Tibial artery (tissue), 1 donor: ENCODE measurements around a stretch of chr18.

- PRO-cap, result no peak
These were observed 3.7 kb downstream of the MBD2 start for GRCh38 chr18:54220707-54221206.

DNA sequence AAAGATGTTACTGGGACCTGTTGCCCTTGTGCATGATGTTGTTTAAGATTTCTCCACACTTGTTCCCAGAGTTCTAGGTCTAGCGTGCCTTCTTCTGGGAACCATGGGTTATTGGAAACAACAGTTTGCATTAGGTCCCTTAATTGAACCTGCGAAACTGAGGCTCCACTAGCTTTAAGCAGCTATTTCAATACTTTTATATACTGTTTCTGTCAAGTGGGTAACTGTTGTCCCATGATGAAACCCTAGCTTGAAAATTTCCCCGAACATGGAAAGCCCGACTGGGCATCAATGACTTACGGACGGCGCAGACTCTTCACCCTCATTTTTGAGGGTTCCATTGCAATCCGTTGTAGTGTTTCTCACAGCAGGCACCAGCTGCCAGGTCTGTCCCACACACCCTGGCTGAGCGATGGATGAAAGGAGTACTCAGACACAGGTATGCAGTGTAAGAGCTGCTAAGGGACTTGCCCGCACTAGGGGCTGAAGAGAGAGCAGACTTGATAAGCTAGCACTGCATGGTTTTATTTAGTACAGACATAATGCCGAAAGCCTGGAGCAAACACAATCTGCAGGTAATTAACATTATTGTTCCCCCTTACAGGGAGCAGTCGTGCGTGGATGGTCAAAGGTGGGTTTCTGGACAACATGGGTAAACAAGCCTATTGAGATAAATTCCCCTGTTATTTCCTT, 15.7 kb downstream of the DYNAP start:
- PRO-cap, result no peak

DNA sequence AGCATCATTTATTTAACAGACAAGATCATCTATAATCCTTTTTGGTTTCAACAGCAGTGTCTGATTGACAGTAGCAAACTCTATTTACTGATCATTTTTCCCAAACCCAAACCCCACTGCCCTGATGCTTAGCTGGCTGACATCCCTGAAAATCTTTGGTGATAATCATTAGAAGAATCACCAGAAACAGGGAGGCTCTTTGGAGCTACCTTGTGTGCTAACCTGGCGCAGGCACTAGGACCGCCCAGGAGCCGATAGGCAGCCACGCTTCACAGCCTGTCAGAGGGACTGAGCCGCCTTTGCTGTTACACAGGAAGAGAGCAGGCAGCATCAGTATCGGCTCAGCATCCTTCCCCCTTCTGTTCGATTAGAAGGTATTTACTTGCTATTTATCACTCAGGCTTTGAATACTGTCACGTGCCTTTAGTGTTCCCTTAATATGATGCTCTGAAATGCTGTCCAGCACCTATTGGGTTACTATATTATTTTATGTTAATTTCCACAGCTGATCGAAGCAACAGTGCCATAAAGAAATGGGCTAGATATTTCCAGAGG, 110.6 kb upstream of the RAB27B start:
- PRO-cap, result no peak

DNA sequence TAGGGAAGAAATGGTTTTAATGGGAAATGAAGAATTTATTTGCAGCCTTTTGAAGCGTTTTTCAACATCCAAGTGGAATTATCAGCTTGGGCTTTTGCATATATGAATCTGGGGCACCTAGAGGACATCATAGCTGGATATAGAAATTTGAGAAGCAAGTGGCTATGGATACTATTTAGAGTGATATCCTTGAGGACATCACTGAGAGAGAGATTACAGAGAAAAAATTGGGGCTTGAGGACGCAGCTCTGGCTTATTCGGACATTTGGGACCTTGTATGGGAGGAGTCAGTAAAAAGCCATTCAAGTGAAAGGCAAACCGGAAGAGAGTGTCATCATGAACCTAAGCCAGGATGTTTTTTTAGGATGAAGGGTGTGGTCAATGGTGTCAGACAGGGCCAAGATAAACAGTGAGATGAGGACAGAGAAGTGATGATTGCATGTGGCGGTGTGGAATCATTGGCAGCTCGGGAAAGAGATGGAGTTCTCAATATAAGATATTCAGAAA, 4.2 kb downstream of the RAB27B start:
- PRO-cap, result no peak

DNA sequence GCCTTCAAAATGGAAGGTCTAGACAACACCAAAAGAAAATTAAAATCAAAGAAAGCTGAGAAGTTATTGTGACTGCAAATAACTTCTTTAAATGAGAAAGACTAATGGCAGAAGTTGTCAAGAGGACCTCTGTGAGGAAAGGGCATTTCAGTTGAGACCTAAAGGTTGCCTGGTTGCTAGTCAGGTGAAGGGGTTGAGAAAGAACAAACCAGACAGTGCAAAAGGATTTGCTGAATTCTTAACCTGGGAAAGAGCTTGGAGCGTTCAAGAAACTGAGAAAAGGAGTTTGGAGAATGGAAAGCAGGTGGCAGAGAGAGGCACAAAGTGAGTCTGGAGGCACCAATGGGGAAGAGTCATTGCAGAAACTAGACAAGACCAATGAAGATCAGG, 5.3 kb downstream of the RAB27B start:
- PRO-cap, result no peak

DNA sequence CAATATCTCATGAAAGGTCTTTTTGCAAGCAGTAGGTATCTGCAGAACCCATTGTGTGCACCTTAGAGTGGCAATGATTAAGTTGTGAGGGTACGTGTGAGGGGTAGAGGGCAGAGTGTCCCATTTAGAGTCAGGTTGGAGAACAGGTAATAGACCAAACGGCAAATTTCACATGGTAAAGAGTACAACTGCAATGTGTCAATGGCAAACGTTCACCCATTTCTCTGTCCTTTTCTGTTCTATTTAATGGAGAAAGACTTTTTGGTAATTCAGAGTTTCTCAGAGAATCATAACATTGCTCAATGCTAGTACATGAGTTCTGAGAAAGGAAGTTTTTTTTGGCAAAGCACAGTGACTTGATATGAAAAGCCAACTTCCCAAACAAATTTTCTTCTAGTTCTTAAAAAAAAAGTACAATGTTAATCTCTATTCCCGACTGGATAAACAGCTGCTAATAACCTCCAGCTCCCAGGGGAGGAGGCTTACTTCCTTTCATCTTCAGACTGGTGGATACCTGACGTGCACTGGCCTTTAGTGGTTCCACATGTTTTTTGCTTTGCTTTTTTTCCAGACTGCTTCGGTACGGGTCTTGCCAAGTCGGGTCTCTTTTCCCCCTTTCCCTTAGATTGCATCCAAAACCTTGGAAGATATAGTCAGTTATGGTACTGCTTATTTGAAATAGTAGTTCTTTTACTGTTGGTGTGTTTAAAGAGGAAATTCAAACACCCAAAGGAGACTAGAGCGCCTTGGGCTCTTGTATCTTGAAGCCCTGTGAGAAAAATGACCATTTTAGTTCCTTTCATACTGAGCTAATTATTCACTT, 284.6 kb upstream of the CCDC68 start:
- PRO-cap, result no peak

GRCh38 chr18:55287312-55287892, 300.6 kb downstream of the TCF4 start:
- PRO-cap, result no peak

- PRO-cap, result no peak
These were observed 285.6 kb downstream of the TCF4 start for GRCh38 chr18:55302288-55302993.

GRCh38 chr18:55339073-55339728, 248.8 kb downstream of the TCF4 start:
- PRO-cap, result no peak

DNA sequence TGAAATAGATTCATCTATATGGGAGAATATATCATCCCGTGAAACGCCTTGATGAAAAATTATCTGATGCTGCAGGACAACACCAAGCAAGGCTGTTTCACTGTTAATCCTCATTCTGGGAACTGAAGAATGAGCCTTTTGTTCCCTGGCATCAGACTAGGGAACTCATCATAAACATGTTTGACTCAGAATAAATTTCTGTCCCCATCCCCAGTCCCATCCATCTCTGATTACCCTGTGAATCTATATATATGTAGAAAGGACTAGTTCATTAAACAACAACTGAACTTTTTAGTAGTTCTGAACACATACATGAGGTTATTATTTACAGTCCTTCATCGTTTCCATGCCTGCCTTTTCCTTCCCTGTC, 179.8 kb downstream of the TCF4 start:
- PRO-cap, result no peak

- PRO-cap, result unidirectional peak, minus-strand start at chr18:55422229; bidirectional peak, plus-strand start at chr18:55422684, minus-strand start at chr18:55422352
These were observed 165.5 kb downstream of the TCF4 start for GRCh38 chr18:55422115-55423222.

GRCh38 chr18:55509692-55510372, 78.2 kb downstream of the TCF4 start:
- PRO-cap, result no peak

GRCh38 chr18:55585035-55585650, 2.8 kb downstream of the TCF4 start:
- PRO-cap, result no peak

- PRO-cap, result no peak
These were observed 77.0 kb upstream of the TCF4 start for GRCh38 chr18:55665073-55665314.

DNA sequence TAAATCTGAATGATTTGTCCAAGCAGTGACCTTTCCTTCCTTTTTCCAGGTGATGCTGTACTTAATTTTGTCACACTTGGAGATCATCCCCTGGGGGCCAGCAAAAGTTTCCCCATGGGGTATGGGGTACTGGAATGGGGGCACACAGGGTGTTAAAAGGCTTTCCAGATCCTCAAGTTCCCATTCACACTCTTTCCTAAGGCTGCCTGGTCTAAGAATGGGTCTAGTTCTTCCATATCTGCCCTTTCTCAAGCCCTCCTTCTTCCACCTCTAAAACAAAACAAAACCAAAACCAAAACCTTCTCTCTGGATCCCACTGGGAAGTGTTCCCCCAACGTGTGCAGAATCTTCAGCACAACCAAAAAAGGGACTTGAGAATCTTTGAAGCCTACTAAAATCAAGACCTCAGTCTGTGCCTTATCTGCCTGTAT, 207.1 kb upstream of the TCF4 start:
- PRO-cap, result no peak

DNA sequence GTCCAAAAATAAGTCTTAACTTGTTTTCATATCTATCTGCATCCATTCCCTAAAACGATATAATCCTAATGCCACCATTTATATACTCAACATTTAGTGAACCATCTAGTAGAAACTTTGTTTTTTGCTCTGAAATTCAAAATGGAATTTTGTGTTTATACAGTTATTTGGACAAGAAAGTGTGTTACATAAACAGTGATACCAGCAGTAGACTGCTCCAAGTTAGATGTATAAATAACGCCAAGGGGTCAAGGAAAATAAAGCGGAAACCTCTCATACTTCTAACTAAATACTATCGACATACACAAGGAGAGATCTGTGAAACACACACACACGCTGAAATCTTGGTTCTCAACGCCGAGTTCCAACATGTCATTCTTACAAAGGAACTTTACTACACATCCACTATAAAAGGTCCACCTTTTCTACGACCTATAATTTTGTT, 1.2 kb downstream of the TXNL1 start:
- PRO-cap, result no peak

GRCh38 chr18:57555249-57555540, 31.3 kb downstream of the FECH start:
- PRO-cap, result unidirectional peak, minus-strand start at chr18:57555485

DNA sequence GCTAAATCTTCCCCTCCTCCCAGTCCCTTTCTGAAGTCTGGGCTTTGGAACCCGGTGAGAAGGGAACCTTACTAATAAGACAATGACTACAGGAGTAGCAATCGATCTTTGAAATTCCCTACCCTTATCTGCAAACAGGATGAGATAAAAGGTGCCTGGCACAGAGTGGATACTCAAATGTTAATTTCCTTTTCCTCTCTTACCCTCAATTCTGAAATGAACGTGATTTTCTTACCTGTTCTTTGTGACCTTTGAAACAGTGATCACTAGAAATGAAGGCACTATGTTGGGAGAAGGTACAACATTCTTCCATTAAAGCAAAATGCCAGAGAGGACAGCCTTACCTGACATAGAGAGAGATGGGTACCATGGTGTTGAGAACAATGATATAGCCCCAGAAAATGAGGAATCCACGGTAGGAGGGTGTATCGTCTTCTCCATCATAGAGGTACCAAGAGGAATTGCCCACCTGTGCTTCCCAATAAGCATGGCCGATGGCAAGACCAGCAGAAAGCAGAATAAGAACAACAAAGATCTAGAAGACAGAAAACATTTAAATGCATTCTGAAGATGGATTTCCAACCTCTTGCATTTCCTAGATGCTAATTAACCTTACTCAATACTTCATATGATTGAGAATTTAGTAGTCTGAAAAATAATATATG, 70.0 kb upstream of the NARS1 start:
- PRO-cap, result no peak

DNA sequence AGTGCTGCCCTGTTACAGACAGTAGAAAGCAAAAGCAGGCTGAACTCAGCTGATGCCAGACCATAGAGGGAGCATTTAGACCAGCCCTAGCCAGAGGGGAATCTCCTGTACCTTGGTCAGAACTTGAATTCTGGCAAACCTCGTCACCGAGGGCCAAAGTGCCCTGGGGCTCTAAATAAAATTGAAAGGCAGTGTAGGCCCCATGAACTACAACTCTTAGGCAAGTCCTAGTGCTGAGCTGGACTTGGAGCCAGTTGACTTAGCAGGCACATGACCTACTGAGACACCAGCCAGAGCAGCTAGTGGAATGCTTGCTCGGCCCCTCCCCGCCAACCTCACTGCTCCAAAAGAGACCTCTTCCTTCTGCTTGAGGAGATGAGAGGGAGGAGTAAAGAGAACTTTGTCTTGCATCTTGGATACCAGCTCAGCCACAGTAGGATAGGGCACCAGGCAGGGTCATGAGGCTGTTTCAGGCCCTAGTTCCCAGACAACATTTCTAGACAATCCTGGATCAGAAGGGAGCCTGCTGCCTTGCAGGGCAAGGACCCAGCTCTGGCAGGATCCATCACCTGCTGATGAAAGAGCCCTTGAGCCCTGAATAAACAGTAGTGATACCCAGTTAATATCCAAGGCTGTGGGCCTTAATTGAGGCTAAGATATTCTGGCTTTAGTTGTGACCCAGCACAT, 90.6 kb downstream of the ATP8B1 start:
- PRO-cap, result no peak

GRCh38 chr18:57783885-57784504, 19.1 kb downstream of the ATP8B1 start:
- PRO-cap, result no peak